ENCODE results near the genes TNS4, KRT24, KRT10, KRT39, KRTAP4-8, KRTAP4-1 and KLHL10.

GRCh38 chr17:40501493-40501946, at the start of gene TNS4:
Gene TNS4, minus strand, starts transcription at chr17:40501623.
- RRBS, result no CpG with 5 or more reads among the region's 8 CpGs

GRCh38 chr17:40539767-40540342, 25.4 kb downstream of the CCR7 start:
- RRBS, result no CpG with 5 or more reads among the region's 9 CpGs

DNA sequence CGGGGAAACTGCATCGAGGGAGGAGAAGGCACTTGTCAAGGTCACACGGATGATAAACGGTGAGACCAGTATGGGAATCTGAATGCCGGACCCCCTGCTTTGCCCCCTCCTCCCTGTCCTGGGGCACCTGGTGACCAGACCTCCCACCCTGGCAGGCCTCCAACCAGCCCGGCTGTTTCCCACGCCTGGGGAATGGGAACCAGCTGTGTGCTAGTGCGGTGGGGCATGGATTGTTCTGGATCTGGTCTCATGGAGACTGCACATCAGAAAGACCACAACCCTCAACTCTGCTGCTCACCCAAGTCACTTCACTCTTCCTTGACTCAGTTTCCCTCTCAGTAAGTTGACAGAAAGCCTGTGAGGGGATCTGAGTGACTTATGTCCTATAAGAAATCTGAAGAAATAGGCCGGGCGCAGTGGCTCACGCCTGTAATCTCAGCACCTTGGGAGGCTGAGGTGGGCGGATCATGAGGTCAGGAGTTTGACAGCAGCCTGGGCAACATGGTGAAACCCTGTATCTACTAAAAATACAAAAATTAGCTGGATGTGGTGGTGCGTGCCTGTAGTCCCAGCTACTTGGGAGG, 21.6 kb downstream of the CCR7 start:
- RRBS, result 94% methylated on average over 1 of the region's 13 CpGs

DNA sequence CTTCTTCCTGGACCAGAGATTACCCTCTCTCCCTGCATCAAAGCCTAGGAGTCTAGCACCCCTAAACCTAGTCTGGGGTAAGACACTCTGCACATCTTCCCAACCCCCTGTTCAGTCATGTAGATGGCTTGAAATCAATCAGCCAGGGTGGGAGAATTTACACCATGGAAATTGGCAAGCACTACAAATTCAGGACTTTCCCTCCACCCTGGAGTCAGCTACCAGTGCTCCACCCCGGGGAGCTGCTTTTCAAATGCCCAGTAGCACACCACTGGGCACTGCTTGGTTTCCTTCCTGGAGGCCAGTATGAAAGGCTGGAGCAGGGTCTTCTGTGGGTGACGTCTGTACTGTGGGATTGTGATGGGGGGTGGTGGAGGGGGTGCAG, 1.5 kb downstream of the CCR7 start:
- RRBS, result no CpG with 5 or more reads among the region's 2 CpGs

DNA sequence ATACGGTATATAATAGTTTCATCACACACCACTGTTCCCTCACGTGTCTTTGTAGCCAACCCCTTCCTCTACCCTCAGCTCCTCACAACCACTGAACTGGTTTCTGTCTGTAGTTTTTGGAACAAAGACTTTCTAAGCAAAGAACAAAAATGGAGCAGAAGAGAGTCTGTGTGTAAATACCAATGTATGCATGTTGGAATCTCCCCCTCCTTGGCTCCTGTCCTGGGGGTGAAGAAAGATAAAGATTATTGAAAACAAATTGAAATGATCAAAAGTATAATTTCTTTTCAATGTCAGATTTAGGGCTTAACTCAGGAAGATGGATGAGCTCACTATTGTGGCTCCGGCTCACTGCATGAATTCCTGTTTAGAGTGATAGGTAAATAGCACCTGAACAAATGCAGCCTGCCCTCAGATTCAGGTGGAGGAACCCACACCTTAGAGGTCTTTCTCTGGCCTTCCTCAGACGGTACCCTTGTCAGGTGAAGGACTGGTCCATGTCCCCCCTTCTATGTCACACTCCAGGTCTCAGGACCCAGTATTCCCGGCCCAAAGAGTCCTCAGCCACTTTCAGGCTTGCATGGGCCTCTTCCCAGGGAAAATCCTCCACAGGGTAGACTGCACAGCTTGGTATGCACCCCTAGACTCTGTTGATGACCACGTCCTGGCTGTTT, 32.1 kb upstream of the CCR7 start:
- RRBS, result no CpG with 5 or more reads among the region's 6 CpGs

GRCh38 chr17:40703554-40703887, at the start of gene KRT24:
Gene KRT24, minus strand, starts transcription at chr17:40703752.
- RRBS, result no CpG with 5 or more reads among the region's 9 CpGs

DNA sequence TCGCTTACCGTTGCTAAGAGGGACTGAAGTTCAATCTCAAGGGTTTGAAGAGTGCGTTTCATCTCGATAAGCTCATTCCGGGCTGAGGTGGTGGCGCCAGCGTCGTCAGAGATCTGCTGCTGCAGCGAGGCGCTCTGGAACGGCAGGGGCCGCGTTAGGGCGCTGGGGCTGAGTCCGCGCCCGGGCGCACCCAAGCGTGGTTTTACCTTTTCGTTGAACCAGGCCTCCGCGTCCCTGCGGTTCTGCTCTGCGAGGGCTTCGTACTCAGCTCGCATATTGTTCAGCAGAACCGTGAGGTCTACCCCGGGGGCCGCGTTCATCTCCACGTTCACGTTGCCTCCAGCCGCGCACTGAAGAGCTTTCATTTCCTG, 2.9 kb downstream of the KRT27 start:
- RRBS, result no CpG with 5 or more reads among the region's 34 CpGs

DNA sequence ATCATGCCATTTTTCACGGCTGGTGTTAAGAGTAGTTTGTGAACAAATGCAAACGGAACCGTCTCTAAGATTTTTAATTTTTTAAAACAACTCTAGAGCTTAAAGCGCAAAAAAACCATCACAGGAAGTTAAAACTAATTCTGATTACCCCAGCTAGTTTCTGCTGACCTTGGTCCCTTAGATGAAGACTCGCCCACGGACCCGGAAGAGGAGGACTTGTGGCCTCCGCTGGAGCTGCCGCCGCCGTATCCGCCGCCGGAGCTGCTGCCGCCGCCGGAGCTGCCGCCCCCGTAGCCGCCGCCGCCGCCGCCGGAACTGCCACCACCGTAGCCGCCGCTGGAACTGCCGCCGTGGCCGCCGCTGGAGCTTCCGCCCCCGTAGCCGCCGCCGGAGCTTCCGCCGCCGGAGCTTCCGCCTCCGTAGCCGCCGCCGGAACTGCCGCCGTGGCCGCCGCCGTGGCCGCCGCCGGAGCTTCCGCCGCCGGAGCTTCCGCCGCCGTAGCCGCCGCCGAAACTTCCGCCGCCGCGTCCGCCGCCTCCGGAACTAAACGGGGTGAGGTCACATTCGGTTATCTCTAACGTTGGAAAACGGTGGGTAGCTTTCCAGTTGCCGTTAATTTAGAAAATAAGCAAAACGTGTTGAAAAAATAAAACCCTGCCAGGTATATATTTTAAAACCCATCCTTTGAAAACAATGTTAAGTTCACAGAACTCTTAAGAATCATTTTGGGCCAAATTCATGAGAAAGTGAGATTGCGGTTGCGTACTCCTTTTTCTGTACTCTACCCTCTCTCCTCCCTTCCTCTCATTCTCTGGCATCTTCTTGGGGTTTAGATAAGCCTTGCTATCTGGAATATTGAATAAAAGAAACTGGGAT, 3.6 kb downstream of the KRT10 start:
- RRBS, result 2% methylated on average over 35 of the region's 77 CpGs

- RRBS, result no CpG with 5 or more reads among the region's 12 CpGs
These were observed at the start of gene KRT10 for GRCh38 chr17:40821887-40822983. Gene KRT10, minus strand, starts transcription at chr17:40822614.

GRCh38 chr17:40966572-40967117, at the start of gene KRT39:
Gene KRT39, minus strand, starts transcription at chr17:40966948.
- RRBS, result no CpG with 5 or more reads among the region's 6 CpGs

DNA sequence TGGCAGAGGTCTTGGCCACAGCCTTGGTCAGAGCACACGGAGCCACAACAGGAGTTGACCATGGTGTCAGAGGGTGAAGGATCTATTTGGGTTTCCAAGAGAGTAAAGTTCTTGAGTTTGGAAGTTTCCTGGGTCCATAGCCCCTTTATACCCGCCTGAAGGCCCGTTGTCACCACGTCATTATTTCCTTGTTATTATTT, at the start of gene KRTAP4-8:
TSS of gene KRTAP4-8 (minus strand) at position 120 of the 200 bp plus-strand sequence.
- RRBS, result no CpG with 5 or more reads among the region's 4 CpGs

GRCh38 chr17:41184603-41184942, at the start of gene KRTAP4-1:
Gene KRTAP4-1, minus strand, starts transcription at chr17:41184911.
- RRBS, result no CpG with 5 or more reads among the region's 5 CpGs

DNA sequence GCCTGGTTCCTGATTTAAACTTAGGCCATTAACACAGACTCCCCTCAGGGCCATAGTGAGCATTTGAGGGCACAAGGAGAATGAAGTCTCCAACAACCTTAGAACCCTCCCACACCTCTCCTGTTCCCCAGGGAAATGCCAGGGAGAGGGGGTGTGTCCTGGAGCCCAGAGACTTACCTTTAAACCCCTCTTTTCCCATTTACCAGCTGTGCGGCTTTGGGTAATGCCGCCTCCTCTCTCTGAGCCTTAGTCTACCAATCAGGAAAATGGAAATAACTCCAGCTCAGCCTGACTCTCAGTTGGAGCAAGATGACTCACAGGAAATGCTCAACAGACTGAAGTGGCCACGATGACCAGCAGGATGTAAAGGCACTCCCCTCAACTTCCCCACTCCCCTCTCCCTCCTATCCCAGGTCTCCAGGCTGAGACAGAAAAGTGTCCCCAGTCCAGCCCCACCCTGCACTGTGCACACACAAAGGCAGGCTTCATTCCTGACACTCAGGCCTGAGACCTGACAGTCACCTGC, 2.9 kb upstream of the KRT15 start:
- RRBS, result no CpG with 5 or more reads among the region's 3 CpGs

DNA sequence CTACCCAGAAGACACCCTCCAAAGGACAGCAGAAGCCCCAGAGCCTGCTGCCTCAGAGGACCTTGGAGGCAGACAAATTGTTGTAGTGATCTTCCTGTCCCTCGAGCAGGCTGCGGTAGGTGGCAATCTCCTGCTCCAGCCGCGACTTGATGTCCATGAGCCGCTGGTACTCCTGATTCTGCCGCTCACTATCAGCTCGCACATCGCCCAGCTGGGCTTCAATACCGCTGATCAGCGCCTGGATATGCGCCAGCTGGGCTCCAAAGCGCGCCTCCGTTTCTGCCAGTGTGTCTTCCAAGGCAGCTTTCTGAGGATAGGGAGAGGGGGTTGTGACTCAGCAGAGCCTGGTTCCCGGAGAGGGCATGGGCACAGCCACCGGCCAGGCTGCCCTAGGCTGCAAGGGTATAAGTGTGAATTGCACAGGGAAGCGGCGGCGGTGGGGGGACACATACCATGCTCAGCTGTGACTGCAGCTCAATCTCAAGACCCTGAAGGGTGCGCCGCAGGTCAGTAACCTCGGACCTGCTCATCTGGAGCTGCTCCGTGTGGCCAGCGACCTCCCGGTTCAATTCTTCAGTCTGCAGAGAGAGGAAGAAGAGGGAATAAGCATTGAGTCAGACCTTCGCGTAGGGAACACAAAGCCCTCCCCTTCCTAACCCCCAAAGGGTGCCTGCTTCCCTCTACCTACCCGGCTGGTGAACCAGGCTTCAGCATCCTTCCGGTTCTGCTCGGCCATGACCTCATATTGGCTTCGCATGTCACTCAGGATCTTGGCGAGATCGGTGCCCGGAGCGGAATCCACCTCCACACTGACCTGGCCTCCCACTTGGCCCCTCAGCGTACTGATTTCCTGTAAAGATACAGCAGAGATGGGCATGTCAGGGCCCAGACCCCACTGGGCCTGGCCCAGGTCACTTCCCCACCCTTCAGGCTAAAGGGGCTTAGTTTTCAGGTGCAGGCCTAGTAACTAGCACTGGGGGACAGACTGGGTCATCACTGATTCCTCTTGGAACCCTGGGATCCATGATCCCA, 4.1 kb downstream of the KRT19 start:
- RRBS, result 78% methylated on average over 6 of the region's 36 CpGs

DNA sequence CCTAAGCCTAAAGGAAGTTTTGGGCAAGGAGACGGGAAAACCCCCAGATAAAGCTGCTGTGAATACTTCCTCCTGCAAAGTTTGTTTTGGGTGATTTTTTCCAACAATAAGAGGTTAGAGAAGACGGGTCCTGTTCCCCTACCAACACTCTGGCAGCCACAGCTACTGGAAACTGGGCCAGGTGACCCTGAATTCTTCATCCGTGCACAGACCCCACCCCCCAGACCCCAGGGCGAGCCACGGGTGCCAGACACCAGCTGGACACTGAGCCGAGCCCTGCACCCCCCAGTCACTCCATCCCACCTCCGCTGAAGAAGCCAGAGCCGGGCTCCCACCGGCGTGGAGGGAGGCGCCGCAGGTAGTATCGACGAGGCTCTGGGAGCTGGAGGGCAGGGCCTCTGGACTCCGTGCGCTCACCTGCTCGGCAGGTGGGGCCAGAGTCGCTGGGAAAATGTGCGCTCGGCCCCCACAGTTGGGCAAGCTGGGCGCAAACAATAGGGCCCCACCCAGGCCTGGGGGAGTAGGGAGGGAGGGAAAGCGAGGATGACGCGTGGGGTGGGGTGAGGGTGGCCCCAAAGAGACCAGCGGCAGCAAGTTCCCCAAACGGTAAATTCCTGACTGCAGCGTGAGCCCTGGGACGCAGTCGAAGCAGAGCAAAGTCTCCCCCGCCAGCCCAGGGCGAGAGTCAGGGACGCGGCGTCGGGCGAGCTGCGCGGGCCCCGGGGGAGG, 747 bp downstream of the JUP start:
- RRBS, result no CpG with 5 or more reads among the region's 39 CpGs

GRCh38 chr17:41822127-41822694, 9.4 kb downstream of the FKBP10 start:
- RRBS, result 67% methylated on average over 3 of the region's 14 CpGs

- RRBS, result no CpG with 5 or more reads among the region's 10 CpGs
These were observed at the start of gene KLHL10 for GRCh38 chr17:41837517-41838040. Gene KLHL10, plus strand, starts transcription at chr17:41837825.

DNA sequence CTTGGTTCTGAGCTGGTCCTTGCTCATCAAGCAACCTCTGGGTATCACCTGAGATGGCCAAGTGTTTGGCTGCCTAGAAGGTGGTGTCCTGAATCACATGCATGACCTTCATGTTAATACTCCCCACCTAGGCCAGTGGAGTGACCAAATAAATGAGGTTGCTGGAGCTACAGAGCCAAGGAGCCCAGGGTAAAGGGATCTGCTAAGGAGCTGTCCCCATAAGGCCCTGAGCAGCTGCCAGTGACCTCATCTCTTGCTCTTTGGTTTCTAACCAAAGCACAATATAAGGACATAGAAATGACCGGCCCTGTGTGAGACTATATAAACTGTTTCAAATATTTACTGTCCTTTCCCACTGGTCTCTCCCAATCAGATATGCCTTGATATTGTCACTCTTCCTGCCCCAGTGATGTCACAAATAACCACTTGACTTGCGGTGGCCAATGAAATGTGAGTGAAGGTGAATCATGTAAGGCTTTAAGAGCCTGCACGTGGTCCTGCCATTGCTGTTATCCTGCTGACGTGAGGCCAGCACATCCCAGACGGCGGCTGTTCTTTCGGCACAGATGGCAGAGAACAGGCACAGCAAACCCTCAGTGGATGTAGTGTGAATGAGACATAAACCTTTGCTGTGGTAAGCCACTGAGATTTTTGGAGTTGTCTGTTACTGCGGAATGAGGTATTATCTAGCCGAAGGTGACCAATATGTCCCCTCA, 5.3 kb upstream of the KLHL11 start:
- RRBS, result no CpG with 5 or more reads among the region's 9 CpGs

DNA sequence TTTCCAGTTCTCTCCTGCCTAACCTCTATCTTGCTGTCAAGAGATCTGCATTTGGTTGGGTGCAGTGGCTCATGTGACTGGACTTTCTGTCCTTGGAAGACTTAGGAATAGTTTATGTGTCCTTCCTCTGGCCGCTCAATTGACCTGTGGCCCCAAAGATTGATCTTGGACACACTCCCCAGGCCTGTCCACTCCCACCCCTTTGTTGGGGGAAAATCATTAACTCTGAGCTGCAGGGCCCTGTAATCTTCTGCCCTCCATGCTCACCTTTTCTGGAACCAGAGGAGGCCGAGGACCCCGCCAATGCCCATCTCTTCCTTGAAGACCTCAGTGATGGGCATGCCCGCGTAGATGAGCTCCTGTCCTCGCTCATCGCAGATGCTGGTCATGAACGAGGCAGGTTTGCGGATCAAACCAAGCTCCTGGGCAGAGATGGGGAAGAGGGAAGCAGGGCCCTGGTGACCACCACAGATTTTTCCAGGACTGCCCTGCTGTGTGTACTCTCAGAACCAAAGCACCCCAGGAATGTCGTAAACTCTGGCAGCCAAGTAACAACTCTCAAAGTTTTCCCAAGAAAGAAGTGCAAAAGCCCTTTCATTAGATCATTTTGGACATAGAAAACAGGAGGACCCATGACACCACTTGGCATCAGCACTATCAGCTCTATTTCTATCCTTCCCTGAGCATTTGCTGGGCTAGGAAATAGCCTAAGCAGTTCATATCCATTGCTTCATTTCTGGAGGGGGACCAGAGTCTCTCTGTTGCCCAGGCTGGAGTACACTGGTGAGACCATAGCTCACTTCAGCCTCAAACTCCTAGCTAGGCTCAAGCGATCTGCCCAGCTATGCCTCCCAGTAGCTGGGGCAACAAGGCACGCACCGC, 8.6 kb upstream of the KLHL11 start:
- RRBS, result no CpG with 5 or more reads among the region's 13 CpGs